Right cardiac atrium (tissue), 1 donor: ENCODE results near the genes GOLGA6L6, CYFIP1 and NDN.

DNA sequence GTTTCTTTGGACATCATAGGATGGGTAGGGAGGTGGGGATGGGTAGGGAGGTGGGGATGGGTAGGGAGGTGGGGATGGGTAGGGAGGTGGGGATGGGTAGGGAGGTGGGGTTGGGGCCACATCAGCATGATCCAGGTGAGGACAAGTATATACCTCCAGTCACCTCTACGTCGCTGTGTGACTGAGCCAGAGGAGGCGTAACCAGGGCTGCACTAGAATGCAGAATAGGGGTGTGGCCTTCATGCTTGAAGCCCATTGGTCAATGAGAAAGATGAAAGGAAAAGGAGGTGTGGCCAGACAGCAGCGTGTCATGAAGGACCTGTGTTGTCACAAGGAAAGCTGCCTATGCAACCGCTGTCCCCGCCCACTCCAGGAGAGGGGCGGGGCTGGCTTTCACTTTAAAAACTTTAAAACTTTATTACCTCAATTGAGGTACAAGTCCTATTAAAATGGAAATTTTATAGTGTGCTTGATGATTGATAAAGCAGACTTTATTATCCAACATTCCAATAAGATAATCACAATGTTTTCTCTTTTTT, at the start of gene GOLGA6L6:
Gene GOLGA6L6 (minus strand): TSS at position 219 of the 539 bp plus-strand sequence.
- PRO-cap, result no peak

DNA sequence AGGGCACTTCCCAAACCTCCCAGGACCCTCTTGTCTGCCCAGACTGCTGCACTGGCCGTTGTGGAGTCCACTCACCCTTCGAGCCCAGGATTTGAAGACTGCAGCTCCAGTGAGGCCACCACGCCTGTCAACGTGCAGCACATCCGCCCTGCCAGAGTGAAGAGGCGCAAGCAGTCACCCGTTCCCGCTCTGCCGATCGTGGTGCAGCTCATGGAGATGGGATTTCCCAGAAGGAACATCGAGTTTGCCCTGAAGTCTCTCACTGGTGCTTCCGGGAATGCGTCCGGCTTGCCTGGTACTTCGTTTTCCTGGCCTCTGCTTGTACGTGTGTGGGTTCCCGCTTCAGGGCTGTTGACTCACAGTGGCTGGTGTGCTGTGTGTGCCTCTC, 114.2 kb downstream of the GOLGA6L22 start:
- PRO-cap, result no peak

DNA sequence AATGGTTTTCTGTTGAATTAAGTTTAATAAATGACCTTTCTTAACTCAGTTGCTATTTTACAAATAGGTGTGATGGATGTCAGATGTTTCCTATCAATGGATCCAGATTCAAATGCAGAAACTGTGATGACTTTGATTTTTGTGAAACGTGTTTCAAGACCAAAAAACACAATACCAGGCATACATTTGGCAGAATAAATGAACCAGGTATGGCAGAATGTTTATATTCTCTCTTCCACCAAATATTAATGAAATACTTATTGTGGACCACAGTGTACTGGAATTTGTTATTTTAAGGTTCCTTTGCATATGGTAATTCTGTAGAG, 120.8 kb downstream of the GOLGA6L22 start:
- PRO-cap, result no peak

- PRO-cap, result no peak
Measured at GRCh38 chr15:22837464-22837850, 1.0 kb upstream of the NIPA2 start.

- PRO-cap, result no peak
Measured at GRCh38 chr15:22845493-22846028, 7.1 kb downstream of the NIPA2 start.

DNA sequence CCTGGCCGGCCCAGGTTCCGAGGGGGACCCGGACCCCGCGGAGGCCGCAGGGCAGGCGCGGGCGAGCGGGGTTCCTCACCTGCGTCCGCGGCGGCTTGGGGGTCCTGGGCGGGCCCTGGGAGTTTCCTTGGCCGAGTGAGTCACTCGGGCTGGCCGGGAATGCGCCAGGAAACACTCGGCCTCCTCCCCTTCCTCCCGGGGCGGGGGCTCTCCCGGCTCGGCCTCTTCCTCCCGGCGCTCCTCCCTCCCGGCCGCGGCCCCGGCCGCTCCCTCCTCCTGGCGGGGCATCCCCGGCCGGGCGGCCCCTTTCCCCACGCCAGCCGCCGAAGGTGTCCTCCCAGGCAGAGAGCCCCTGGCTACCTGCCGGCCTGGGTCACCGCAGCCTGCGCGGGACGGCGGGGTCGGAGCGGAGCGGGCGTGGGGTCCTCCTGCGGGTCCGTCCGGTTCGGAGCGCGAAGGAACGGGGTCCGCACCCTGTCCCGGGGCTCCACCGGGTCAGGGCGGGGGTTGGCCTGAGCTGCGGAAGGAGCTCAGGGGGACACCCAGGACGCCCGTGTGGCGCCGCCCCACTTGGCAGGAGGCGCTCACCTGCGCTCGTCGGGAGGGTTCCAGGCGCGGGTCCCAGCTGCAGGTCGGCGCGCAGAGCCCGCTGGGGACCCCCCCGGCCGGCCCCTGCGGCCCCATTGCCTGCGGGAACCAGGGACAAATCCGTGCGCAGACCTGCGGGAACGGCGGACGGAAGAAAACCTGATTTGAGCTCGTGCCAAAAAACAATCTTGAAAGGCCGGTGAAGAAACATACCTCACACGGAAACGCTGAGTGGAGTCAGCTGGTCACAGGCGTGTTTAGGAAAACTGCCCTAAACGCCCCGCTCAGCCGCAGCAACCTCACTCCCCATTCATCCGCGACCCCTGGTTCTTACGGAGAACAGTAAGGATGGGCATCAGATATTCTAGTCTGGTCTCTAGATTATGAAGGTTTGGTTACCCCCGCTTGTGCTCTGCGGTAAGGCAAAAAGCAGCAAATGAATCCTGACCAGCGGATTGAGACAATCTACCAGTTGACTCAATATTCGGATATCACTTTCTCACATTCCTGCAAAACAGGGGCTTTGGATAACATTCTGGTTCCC, at the start of gene CYFIP1:
Gene CYFIP1 (minus strand): TSS at position 161 of the 1,132 bp plus-strand sequence.
- PRO-cap, result bidirectional peak, plus-strand start at position 271 of the sequence, minus-strand start at position 97 of the sequence

- PRO-cap, result no peak
Measured at GRCh38 chr15:23039829-23040207, 449 bp upstream of the TUBGCP5 start.

DNA sequence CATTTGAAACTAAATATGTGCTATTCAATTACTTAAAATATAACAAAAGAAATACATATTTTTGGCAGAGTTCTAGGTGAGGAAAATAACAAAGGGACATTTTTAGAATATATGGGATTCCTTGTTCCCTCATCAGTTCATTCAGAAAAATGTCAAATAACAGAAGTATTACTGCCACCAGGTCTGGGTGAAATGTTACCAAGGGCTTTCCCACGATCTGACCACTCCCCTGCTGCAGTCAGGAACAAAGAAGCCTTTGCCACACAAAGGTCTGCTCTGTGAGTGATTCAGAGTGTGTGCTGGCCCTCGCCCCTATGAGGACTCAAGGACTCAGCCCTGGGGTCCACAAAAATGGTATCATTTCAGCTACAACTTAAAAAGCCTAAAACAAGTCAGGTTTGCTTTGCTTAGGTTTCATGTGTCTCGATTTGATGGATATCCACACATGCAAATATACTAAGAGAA, 5.0 kb downstream of the MKRN3 start:
- PRO-cap, result no peak

GRCh38 chr15:23687192-23687609, at the start of gene NDN:
NDN (minus strand) TSS chr15:23687305.
- PRO-cap, result bidirectional peak, plus-strand start at chr15:23687381, minus-strand start at chr15:23687303

- PRO-cap, result no peak
Measured at GRCh38 chr15:24101460-24102026, 414.4 kb upstream of the NDN start.

- PRO-cap, result bidirectional peak, plus-strand start at chr15:24848355, minus-strand start at chr15:24848093
Measured at GRCh38 chr15:24847728-24848501, 106.9 kb upstream of the SNRPN start.

GRCh38 chr15:24856115-24856867, 98.5 kb upstream of the SNRPN start:
- PRO-cap, result unidirectional peak, plus-strand start at chr15:24856571

- PRO-cap, result no peak
Measured at GRCh38 chr15:25111701-25111940, 156.8 kb downstream of the SNRPN start.

DNA sequence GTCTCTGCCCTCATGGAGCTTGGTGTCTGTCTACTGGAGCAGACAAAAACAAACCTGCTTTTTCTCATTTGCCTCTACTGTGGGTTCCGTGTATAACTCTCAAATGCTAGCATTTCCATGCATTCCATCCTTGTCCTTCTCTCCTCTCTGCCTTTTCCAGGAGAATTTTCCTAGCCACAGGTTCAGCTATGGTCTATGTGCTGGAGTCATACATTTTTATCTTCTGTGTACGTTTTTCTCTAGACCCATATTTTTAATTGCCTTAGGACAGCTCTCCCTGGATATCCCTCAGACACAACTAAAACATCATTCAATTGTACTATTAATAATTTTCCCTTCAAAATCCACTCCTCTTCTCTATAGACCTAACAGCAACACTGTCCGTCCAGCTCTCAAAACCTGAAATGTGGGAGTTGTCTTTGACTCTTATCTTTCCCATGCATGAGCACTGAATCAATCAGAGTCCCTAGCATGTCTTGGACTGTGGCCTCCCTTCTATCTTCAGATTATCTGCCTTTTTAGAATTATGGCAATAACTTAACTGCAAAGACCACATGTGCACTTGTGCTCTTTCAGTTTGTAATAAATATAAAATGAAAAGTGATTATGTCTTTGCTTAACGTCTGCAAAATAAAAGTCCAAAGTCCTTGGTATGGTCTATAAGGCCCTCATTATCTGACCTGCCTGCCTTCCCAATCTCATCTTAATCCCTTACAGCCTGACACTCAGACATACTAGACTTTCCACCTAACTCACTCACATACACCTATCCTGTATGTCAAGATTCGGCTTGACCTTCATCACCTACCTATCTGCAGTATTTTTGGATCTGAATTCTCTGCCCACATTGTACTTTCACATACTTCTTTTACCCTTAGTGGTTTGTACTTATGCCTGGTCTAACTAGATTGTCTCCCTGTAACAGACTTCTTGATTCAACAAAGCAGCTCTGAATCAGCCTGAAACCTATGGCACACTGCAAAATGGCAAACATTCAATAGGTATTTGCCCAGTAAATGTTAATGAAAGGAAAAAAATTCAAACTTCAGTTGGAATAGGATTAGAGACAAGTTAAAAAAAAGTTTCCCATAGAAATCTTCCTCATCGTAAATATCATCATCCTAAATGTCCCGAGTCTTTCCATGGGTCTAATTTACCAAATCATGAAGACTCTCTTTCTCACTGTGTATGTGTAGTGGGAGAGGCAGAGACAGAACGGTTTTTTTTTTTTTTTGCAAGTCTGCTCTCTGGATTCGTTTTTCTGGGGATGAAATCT, 106.8 kb downstream of the UBE3A start:
- PRO-cap, result no peak

DNA sequence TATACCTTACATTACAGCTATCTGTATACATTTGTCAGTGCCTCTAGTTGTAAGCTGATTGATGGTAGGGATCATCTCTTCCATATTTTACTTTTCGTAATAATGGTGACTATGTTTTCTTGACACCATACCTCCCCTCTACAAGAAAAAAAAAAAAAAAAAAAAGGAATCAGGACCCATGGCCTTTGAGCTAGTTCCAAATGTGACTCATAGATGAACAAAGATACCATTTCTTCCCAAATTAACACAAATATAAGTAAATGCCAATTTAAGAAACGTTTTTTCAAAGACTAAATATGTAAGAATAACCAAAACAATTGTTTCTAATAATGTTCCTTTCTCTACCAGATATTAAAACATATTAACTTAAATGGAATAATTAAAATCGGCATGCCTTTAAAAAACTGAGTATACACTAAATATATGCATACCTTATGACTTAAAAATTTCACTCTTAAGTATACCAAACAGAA, 23.1 kb downstream of the UBE3A start:
- PRO-cap, result no peak

GRCh38 chr15:25515965-25516188, 77.1 kb upstream of the UBE3A start:
- PRO-cap, result no peak

DNA sequence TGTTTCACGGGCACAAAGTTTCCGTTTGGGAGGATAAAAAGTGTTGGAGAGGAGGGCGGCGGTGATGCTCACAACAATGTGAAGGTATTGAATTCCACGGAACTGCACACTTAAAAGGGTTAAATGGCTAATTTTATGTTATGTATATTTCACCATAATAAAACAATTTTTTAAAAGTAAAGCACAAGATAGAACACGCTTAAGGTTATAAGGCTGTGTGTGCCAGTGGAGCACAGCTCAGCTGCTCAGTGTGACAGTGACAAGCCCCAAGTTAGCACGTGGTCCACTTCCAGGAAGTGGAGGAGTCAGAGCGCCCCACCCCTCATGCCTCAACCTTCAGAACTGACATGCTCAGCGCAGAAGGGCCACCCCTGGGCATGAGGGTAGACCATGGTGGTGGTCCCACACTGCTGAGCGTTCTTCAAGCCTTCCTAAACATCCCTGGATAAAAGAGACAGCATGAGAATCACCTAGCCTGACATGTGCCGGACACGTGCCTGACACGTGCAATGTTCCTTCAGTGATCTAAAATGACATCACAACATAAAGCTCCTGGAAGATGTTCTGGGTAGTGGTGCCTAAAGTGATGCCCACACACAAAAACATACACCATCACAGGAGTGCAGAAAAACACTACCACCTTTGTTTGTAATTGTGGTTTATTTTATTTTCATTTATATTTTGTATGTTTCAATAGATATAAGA, 16.8 kb downstream of the ATP10A start:
- PRO-cap, result no peak

DNA sequence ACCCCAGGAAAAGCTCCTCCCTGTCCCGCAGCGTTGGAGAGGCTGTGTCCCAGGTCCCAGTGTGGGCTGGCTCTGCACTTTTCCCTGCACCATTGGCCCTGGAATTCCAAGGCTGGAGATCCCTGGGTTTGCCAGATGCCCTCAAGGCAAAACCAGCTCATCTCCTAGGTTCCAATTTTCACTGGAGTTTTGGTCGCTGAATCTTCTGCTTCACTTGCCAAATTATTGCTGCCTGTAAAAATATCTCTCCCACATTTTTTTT, 150.8 kb upstream of the ATP10A start:
- PRO-cap, result no peak

GRCh38 chr15:27088723-27089653, 118.0 kb downstream of the GABRG3 start:
- PRO-cap, result no peak

DNA sequence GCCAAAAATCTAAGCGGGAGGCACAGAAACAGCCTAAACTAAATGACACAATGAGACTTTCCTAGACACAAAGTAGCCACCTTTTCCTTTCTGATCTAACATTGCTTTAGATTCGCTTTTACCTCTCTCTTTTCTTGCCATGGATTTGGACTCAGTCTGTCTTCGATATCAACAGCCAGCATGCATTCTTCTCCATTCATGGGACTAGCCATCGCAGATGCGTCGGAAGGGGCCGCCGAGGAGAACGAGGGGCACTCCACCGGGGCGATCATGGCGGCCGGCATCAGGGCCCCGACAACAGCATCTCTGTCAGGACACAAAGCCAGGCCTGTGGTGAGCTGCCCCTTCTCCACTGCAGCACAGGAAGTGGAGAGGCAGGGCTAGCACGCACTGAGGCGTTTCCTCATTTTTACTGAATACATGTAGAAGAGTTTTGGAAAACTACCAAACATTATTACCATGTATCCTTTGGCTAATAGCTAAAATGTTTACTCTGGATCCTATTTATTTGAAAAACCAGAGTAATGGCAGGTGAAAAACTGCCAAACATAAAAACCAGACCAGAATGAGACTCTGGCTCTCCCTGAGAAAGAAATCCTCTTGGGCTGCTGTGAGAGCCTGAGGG, 69.3 kb upstream of the OCA2 start:
- PRO-cap, result no peak